HT1080 (cell line): ENCODE data around the genes EFNB1, DGAT2L6, AWAT1 and TAF1.

DNA sequence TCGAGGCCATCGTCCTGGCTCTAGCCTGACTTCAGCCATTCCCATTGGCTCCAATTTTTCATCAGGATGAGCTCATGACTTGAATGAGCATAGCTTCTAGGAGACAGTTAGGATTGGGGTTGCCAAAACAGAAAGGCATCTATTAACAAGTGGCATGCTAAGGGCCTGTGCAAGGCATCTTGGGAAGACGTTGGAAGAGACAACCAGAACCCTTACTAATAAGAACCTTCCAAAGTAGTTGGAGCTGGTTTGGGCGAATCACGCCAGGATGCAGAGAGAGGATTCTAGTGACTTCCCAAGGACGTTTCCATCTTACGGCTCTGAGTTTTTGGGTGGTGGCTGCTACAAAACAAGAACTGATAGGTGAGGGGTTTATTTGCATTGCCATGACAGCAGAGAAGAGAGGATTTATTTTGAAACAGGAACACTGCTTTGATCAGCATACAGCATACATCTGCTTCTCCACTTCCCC, 18.9 kb downstream of the STARD8 start:
RAMPAGE:
- cytosol, long total RNA, result no peak
- long total RNA, result no peak
- nucleus, long total RNA, result no peak

GRCh38 chrX:68666755-68666985, 19.2 kb downstream of the STARD8 start:
RAMPAGE:
- cytosol, long total RNA, result no peak
- long total RNA, result no peak
- nucleus, long total RNA, result no peak

DNA sequence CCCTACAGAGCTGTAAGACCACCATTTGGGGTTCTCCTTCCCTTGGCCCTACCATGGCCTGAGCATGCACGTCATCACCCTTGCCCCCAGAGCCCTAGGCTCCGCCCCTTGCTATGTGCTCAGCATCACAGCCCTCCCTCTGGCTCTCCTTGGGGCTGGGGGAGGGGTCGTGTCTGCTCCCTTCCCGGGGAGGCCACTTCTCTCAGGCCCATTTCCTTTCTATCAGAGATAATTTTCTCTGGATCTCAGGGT, 55.8 kb downstream of the STARD8 start:
RAMPAGE:
- cytosol, long total RNA, result no peak
- long total RNA, result no peak
- nucleus, long total RNA, result no peak

GRCh38 chrX:68828573-68829132, at the start of gene EFNB1:
TSS of gene EFNB1 (plus strand) at chrX:68829021.
RAMPAGE:
- cytosol, long total RNA, result no peak
- long total RNA, result no peak
- nucleus, long total RNA, result no peak

RAMPAGE:
- cytosol, long total RNA, result no peak
- long total RNA, result no peak
- nucleus, long total RNA, result no peak
Measured at GRCh38 chrX:68848283-68849032, 19.6 kb downstream of the EFNB1 start.

DNA sequence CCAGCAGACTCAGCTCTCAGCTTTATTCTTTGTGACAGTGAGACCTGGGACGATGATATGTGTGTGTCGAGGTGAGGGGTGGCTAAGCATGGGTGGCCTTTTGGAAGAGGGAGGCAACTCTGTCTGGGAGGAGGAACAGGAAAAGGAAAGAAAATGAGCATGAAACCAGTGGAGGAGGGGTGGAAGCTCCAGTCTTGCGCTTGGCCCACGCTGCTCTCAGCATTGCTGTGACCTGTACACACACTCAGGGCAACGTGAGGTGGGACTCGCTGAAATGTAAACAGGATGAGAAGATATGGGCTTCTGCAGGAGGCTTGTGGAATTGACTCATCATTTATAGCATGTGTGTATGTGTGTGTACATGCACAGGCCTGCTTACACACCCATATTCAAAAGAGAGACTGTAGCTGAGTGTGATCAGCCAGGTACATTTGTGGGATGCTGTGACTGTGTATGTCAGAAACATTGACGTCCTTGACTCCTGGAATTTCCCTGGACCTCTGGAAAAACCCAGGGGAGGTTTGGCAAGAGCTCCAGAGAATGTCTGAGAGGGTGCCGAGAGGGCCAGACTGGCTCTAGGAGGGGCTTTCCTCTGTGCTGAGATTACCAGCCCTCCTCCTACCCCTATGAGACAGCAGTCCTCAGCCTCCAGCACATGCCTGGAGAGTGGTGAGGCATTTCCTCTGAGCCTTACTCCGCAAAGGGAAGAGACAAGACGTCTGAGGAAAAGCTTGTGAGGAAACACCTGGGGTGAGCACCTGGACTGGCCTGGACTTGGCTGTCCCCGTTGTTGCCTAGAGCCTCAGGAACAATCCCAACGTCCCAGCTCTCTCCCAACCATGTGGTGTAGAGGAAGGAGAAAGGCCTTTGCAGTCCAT, 137.7 kb downstream of the PJA1 start:
RAMPAGE:
- cytosol, long total RNA, result no peak
- long total RNA, result no peak
- nucleus, long total RNA, result no peak

RAMPAGE:
- cytosol, long total RNA, result no peak
- long total RNA, result no peak
- nucleus, long total RNA, result no peak
Measured at GRCh38 chrX:69126604-69127031, 38.6 kb downstream of the PJA1 start.

DNA sequence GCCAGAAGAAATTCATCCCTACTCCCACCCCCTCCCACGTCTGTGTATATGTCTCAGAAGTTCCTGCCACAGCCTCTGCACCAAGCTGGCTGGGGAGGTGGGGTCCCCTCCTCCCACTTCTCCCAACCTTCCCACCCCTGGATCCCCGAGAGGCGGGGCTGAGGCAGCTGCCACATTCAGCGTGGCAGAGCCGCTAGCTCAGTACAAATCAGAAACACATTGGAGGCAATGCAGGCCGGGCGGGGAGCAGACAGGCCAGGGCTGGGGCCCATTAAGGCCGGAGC, 22.5 kb downstream of the PJA1 start:
RAMPAGE:
- cytosol, long total RNA, result no peak
- long total RNA, result no peak
- nucleus, long total RNA, result no peak

RAMPAGE:
- cytosol, long total RNA, result no peak
- long total RNA, result no peak
- nucleus, long total RNA, result no peak
Measured at GRCh38 chrX:69675679-69676418, 59.9 kb downstream of the EDA start.

DNA sequence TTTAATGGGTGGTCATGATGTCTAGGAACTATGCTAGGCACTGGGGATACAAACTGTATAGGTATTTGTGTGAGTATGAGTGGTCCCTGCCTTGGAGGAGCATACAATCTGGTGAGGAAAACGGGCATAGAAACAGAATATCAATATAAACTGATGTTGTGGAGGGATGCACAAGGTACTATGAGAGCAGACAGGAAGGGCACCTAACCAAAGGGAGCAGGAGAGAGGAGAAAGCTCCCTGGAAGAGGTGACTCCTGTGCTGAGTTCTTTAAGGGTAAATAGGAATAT, 2.0 kb downstream of the IGBP1 start:
RAMPAGE:
- cytosol, long total RNA, result no peak
- long total RNA, result no peak
- nucleus, long total RNA, result no peak

DNA sequence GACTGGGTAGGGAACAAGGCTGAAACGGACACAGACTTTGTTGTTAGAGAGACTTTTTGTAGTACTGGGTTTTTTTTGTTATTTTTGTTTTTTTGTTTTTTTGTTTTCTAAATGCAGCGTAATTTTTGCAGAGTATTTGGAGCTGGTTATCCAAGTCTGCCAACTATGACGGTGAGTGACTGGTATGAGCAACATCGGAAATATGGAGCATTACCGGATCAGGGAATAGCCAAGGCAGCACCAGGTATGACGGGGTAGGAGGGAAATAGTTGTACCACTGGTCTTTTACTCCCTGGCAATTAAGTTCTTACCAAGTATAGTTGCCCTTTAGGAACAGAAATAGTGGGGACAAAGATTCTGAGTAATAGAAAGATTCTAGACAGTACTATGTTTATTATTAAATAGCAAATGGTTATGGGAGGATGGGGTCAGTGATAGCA, 16.9 kb downstream of the IGBP1 start:
RAMPAGE:
- cytosol, long total RNA, result no peak
- long total RNA, result no peak
- nucleus, long total RNA, result no peak

DNA sequence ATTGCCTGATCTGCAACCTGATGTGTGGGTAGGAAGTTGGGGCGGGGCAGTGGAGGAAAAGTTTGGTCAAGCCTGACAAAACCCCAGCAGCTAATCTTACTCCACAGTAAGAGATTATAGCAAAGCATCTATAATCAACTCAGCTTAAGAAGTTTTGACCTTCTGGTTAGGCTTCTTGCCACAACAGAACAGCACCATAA, at the start of gene DGAT2L6:
Gene DGAT2L6 (plus strand): TSS at position 103 of the 200 bp plus-strand sequence.
RAMPAGE:
- cytosol, long total RNA, result no peak
- long total RNA, result no peak
- nucleus, long total RNA, result no peak

DNA sequence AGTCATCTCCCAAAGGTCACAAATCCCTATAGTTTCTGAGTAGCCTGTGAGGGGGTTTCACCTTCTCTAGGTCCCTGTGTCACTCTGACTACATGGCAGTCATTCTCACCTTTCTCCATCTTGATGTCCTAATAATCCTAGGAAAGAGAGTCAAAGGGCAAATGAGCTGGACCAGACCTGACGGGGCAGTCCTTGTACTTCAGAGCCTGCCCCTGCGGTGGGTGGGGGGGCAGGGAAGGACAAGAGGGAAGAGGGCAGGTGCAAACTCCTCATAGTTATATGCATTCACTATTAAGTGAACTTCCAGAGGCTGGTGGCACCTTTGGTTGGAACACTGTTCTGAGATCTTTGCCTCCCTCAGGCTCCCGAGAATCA, at the start of gene AWAT1:
Gene AWAT1 (plus strand): TSS at position 334 of the 375 bp plus-strand sequence.
RAMPAGE:
- cytosol, long total RNA, result no peak
- long total RNA, result no peak
- nucleus, long total RNA, result no peak

DNA sequence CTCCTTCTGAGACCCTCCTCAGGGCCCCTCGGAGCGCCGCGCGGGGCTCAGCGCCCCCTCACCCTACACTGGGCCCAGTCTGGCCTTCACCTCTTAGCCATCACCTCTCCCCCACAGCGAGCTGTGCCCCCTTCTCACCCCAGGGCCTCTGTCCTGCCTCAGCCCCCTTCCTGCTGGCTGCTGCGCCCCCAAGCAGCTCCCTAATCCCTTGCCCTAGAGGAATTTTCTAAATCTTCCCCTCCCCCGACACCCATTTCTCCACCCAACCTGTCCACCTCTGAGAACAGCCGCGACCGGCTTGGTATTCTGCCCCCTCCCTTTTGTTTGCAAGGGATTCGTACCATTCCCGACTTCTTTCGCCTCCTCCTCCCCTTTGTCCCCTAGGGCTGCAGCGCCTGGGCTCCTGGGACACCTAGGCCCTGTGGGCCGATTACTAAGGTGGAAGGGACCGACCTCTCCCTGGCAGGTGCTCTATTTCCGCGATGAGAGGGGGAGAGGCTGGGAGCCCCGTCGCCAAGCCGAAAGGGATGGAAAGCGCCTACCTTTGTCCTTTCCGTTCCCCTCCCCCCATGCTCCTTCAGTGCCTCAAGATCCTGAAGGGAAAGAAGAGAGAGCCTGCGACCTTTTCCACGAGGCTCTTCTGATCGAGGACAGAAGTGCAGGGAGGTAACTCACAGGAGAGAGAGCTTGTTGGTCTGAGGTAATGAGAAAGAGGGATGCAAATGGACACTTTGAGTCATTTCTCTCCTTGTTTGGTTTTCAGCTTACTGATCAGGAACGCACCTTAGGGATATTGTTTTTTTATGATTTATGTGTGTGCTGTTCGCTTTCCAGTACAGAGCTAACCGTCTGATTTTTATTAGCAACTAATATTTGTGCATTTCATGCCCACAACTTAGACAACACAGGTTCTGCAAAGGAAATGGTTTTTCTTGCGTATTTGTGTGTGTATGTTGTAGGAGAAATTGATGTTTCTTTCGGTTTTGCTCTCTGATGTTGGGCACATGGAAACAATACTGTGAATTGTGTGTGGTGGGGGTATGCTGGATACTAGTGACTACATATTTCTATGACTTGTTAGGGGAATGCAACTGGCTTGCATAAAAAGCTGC, 11.1 kb downstream of the DLG3 start:
RAMPAGE:
- cytosol, long total RNA, result no peak
- long total RNA, result no peak
- nucleus, long total RNA, result no peak

DNA sequence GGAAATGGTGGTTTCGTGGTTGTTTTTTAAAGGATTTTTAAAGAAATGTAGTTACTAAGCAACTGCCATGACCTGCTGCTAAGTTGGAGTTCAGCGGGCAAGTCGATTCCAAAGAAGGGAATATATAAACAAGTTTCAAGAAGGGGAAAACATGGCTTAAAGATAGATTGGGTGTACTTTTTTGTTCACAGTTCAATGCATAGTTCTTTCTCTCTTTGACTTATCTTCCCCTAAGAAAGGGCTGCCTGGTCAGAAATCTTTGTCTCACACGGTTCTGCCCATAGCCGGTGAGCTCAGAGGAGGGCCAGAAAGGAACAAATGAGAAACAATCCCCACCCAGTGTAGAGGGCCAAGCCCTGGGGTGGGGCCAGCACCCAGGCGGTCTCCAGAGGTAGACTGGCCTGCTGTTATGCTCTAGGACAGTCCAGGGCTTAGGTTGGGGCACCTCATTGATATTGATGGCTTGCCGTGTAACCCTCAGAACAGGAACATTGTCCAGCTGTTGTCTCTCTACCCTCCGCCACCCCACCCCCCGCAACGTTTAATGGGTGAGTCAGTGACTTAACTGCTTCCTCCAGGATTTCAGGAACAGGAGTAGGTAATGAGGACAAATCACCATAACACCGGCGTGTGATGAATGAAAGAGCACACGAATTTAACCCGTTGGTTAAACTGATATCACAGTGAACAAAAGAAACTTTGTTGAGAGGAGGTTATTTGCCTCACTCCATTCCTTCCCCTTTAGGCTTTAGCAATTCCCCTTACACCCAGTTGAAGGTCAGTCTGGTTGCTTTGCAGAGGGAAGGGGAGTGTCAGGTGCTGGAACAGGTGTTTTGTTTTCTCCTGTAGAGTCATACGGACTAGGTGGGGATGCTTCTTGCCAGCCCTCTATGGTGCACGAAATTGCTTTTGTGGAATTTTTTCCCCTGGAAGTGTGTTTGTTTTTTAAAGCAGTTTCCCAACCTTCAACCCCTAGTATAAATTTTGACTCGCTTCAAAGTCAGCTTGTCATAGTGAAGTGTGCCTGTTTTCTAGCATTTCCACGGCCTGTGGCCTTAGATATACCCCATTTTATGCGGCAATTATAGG, 32.8 kb downstream of the DLG3 start:
RAMPAGE:
- cytosol, long total RNA, result no peak
- long total RNA, result no peak
- nucleus, long total RNA, result no peak

DNA sequence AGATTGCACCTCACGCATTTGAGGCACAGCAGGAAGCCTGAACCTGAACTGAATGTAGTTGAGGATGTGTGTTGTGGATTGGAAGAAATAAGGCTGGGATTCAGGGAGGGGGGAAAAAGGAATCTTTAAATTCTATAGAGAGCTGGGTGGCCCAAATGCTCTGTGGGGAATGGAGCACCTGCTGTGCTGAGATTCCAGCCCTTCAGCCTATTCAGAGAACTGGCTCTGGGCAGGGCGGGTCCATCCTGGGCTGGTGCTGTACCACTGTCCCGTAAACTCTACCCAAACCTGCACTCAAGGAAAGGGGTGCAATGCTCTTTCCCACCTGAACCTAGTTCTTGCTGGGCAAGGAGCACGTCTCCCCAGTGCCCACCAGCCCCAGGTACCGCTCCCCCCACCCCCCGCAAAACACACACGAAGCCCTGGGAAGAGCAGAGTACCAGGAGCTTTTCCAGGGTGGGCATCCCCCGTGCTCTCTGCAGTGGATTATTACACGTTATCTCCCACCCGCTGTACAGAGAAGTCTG, 4.2 kb downstream of the FOXO4 start:
RAMPAGE:
- cytosol, long total RNA, result no peak
- long total RNA, result no peak
- nucleus, long total RNA, result no peak

DNA sequence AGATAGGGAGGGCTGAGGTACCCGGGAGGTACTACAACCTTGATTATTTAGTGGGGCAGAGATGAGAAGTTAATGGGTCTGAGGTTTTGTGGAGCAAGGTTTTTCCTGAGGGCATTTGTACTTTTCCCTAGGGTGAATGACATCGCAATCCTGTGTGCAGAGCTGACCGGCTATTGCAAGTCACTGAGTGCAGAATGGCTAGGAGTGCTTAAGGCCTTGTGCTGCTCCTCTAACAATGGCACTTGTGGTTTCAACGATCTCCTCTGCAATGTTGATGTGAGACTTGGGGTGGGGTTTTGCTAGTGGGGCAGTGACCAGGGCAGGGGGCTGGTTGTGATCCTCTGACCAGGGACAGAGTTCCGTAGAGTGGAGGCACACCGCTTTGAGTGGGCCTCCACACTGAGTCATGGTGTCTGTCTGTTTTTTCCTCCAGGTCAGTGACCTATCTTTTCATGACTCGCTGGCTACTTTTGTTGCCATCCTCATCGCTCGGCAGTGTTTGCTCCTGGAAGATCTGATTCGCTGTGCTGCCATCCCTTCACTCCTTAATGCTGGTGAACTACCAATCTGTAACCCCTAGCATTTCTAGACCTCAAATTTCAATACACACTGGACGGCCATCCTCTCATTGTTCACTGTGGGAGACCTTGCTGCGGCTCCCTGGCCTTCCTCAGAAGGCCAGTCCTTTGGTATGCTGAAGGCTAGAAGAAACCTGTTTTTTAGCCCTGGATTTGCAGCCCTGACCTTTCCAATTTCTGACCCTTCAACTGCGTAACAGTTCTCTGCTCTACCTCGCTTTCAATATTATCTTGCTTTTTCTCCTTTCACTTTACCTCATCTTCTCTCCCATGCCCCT, 10.0 kb downstream of the MED12 start:
RAMPAGE:
- cytosol, long total RNA, result no peak
- long total RNA, result no peak
- nucleus, long total RNA, result no peak

GRCh38 chrX:71299840-71300936, 1.4 kb upstream of the ITGB1BP2 start:
RAMPAGE:
- cytosol, long total RNA, result no peak
- long total RNA, result no peak
- nucleus, long total RNA, result no peak

DNA sequence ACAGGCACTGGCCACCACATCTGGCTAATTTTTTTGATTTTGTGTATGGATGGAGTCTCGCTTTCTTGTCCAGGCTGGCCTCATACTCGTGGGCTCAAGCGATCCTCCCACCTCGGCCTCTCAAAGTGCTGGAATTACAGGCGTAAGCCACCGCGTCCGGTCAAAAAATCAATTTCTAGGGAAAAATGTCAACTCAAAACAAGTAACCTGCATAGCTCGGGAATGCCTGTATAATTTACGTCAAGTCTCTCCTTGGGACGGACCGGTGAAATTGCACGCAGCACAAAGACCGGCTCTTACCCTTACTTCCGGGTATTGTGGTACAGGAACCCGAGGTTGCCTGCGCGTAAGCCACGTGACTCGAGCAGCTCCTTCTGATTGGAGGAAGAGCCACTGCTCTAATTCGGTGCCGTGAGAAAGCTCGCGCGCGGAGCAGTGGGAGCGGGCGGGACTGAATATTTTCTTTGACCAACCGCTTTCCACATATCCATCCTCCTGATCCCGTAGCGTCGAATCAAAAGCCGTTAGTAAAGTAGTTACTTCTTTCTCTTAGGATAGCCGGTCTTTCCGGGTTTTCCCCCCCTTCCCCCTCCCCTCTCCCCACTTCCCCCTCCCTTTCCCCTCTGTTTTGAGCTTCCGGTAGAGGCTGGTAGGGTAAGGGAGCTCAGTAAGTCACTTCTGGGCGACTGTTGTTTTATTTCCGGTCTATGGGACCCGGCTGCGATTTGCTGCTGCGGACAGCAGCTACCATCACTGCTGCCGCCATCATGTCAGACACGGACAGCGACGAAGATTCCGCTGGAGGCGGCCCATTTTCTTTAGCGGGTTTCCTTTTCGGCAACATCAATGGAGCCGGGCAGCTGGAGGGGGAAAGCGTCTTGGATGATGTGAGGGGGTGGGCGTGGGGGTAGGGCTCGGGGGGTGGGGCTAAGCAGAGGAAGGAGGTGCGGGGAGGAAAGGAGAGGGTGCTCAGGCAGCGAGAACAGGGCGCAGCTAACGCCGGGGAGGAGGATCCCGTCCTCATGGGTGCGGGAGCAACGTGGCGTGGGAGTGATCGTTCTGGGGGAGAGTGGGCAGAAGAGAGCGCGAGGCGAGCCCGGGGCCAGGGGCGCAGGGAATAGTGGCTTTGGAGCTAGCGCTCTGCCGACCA, at the start of gene TAF1:
Gene TAF1 (plus strand): TSS at position 750 of the 1,150 bp plus-strand sequence.
RAMPAGE:
- cytosol, long total RNA, result no peak
- long total RNA, result no peak
- nucleus, long total RNA, result no peak

GRCh38 chrX:71459232-71459859, 73.6 kb upstream of the OGT start:
RAMPAGE:
- cytosol, long total RNA, result no peak
- long total RNA, result no peak
- nucleus, long total RNA, result no peak